AG08470 (cell line): ENCODE measurements around a stretch of chr20.

DNA sequence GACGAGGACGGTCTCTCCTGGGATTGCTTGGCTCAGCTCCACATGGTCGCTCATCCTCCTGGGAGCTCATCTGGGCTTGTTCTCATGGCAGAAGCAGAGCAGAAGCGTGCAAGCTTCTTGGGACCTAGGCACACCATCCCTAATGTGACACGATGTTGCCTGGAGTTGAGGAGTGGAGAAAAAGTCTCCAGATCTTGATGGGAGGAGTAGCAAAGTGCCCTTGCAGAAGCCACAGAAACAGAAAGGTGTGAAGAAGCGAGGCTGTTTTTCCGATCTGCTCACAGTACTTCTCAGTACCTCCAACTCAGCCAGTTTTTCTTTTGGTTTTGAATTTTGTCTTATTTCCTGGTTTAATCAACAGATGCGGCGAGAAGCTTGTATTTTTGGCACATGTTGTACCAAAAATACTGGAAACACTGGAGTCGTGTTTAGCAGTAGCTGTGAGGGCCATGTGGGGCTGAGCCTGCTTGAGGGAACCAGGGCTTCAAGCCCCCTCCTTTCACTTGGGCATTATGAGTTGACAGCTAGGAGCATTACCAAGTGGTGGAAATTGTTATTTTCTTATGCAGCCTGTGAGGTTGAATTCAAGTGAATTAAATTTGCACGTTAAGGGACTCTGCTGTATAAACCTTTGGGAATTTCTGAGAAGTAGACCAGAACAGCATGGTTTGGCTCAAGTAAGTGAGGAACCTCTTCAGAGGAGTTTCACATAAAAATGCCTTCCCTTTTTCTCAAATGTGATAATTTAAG lies 14.2 kb downstream of the ZNF831 start:
- RRBS = no CpG with 5 or more reads among the region's 11 CpGs

DNA sequence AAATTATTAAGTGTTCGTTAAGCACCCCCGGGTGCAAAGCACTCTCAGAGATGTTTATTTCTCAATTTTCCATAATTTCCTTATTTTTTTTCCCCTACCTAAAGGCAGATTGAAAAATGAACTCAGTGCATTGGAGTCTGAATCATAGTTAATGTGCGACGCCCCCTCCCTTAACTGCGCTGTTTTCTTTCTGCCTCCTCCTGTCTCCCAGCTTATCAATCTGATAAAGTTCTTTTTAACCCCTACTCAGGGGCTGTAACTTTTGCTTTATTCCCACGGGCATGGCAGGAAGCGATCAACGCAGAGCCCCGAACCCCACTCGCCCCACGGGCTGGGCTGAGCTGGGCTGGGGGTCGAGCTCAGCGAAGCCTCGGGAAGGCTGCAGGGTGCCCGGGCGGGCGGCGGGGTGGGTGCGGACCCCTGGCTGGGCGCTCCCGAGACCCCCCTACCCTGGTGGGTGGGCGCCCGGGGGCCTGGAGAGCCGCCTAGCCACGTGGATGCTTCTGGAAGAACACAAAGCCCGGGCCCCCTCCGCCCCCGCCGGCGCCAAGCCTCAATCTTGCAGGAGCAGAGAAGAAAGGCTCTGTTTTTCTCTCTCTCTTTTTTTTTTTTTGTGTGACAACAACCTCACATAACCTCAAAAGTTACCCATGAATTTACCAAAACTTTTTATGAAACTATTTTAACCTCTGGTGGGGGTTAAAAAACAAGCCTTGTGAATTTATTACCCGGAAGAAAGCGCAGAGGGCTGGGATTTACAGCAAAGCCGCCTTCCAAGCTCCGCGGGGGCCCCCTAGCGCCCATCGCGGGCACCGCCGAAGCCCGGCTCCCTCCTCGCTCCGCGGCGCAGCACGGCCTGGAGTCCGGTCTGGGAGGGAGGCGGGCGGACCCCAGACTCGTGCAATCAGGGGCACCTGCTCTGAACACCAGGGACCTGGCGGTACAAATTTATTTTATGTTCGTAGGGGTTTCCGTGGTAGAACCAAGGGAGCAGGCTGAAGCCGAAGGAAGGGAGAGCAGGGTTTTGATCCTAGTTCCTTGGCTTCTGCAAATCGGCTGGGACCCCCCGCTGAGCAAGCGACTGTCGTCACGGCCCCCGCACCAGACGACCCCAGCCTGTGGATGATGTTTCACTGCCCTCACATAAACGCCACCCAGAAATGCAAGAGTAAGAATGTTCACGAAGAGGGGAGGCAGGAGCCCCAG lies 58.7 kb downstream of the ZNF831 start:
- RRBS = 3% methylated on average over 27 of the region's 63 CpGs

DNA sequence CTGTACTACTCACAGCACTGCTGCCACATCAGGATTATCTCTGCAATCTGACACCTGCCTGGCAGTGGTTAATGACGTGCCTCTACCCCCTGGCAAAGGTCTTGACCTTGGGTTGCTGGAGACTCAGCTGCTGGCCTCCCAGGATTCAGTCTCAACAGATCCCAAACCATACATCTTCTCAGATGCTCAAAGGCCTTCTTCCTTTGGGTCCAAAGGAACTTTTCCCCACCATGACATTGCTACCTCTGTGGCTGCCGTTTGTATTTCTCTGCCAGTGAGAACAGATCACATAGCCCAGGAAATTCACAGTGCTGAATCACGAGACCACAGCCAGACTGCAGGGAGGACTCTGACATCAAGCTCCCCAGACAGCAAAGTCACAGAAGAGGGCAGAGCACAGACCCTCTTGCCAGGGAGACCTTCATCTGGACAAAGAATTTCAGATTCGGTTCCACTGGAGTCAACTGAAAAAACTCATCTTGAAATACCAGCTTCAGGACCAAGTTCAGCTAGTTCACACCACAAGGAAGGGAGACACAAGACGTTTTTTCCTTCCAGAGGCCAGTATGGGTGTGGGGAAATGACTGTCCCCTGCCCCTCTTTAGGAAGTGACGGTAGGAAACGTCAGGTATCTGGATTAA lies 46.4 kb upstream of the EDN3 start:
- RRBS = no CpG with 5 or more reads among the region's 7 CpGs

- RRBS = no CpG with 5 or more reads among the region's 6 CpGs
These were observed 10.4 kb upstream of the EDN3 start for GRCh38 chr20:59289920-59290497.

DNA sequence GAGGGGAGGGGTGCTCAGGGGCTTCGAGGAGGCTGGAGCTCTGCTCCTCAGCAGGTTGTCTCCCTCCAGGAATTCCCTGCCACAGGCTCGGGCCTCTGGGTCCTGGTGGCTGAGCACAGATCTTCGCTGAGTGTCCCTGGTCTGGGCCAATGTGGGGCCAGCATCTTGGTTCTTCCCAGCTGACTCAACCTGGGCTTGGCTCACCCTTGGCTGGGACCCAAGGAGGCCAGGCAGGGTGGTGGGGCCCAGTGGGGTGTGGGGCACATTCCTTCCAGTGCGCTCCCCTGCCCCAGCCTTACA lies 107.3 kb downstream of the SYCP2 start:
- RRBS = no CpG with 5 or more reads among the region's 4 CpGs

GRCh38 chr20:59891668-59891867 lies 41.9 kb downstream of the SYCP2 start:
- RRBS = no CpG with 5 or more reads among the region's 1 CpG

DNA sequence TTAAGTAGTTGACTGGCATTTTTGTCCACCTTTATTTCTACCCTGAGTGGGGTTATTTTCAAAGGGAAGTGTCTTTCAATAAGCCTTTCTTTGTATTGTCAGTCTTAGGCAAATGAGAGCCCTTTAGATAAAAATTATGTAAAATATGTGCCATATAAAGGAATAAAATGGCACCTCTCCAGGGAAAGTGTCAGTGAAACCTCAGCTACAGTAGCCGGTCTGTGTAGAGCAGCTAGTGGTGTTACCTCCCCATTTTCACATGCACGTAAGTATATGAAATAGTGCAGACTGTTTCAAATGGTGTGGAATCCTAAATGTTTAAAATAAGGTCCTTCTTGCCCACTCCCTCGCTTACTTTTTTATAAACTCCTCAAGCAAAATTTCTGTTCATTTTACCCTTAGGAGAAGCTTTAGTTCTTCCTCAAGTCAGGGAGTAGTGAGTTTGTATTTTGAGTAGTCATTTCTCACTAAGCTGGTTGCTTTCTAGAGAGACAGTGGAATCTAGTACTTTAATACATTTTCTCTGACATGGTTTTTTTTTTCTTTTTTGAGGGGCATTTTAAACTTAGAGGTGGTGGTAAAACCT lies 5.1 kb downstream of the FAM217B start:
- RRBS = no CpG with 5 or more reads among the region's 3 CpGs

DNA sequence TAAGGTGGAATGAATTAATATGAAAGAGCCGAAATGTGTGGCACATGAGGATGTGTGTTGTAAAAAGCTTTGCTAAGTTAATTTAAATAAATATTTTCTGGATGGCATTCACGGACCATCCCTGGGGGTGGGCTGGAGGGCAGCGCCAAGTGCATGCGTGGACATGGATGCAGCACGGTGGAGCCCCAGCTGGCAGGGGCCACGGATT lies 279.4 kb downstream of the CDH4 start:
- RRBS = no CpG with 5 or more reads among the region's 6 CpGs

DNA sequence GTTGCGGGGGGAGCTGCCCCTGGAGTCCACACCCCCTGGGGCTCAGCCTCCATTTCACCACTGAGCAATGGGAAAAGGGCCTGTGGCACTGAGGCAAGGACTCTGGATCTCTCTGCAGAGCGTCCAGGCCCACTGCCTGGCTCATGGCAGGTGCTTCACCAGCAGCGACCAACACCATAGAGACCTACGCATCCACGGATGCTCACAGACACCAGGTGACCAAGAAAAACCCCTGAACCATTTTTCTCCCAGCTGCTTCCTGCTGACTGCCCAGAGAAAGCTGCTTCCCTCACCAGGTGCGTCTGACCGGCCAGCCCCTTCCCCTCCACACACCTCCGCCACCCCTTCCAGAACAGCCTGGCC lies 54.0 kb downstream of the TAF4 start:
- RRBS = no CpG with 5 or more reads among the region's 8 CpGs

DNA sequence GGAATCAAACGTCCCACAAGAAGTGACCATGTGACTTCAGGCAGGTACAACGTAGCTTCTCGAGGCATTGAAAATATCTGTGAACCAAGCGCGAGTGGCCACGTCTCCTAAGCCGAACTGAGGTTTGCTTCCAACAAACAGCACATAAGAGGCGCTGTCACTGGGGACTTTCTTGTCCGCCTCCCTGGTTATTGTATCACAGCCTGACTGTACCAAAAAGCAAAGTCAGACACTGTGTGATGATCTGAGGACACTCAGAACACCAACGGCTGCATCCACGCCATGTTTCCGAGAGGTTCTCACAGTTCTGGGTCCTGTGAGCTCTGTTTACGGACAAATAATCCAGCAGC lies 47.7 kb downstream of the TAF4 start:
- RRBS = no CpG with 5 or more reads among the region's 13 CpGs

DNA sequence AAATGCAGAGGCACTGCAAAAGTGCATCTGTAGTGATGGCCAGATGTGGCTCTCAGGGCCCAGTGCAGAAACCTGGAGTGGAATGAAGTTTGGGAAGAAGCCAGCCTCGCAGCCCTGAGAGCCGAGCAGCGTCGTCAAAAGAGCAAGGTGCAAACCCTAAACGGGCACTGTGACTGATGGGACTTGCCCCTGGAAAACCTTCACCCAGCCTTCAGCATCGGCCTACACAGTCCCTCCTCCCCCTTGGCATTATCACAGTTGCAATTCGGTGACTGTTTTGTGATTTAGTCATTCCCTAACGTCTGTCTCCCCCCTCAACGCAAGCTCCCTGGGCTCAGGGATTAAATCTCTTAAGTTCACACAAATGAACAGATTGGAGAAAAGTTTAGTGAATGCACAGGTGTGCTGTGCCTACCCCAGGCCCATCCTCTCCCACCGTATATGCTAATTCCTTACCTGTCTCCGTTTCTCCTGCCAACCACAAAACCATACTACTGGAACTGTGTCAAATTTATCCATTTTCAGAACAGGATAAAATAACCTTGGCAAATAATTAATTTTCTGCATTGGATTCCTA lies 38.5 kb downstream of the TAF4 start:
- RRBS = no CpG with 5 or more reads among the region's 11 CpGs

DNA sequence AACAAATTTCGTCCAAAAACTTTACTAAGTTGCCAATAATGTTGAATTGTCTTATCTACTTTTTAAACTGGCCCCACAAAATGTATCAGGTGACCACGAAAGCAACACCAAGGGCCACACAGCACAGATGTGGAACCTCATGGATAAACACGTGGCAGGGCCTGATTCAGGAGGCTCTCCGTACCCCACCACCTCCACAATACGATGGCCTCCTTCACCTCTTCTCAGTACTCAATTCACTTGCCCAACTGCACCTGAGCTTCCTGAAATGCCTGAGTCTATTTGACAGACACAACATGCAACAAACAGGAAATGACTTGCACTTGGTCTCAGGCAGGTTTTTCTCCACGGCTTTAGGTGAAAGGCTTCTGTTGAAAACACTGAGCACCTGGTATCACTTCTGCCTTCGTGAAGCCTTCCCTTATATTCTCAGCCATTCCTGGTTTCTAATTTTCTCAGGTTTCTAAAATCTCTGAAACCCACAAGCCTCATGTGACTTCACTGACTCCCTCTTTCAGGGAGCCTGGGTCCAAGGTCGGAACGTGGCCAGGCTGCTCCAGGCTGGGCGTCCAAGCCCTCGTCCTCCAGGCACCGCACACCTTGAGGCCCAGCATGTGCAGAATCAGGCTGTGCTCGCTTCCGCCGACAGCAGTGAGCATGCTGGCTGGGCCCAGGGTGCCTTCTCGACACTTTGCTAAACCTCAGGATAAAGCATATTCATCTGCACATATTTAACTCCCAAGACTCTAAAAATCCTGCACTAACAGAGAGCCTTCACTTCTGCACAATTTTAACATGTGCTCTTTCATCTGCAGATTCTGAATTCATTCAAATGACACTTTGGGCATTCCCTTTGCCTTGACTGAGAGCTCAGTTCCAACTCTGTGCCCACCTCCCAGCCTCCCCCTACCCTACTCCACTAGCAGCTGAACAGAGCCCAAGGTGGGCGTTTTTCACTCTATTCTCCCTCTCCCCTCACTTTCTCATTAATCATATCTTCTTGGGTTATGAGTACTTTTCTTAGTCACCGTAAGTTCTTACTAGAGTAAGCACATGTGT lies 34.7 kb downstream of the TAF4 start:
- RRBS = no CpG with 5 or more reads among the region's 18 CpGs

DNA sequence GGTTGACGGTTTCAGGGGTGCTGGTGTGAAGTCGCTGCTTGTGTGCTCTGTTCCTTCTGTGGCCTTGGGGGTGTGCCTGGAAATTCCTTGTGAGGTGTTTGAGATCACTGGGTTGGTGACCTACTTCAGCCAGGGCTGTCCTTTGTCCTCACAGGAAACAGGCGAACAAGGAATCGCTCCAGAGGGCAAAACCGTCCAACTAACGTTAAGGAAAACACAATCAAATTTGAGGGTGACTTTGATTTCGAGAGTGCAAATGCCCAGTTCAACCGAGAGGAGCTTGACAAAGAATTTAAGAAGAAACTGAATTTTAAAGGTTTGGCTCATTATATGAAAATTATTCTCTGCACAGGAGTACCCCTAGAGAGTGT lies 8.1 kb downstream of the LSM14B start:
- RRBS = no CpG with 5 or more reads among the region's 8 CpGs

DNA sequence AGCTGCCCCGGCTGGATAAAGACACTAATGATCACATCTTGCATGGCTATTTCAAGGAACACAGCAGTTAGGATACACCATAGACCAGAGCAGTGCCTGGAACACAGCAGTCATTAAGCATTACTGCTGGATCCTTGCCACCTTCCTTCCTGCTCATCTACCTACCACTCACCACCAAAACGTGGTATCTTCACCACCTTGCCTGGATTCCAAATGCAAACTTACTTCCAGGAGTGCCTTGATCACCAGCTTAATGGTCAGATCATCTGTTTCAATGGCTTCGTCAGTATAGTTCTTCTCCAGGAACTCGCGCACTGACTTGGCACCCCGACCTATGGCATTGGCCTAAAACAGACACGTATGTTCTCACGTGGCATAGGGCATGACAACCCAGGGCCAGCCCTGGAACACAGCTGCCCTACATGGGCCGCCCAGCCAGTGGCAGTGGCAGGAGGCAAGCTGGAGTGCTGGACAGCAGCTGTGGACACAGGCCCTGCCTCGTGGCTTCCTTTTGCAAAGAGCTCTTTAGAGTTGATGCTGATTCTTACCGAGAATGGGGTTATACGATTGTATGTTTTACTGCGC lies 5.2 kb downstream of the PSMA7 start:
- RRBS = no CpG with 5 or more reads among the region's 13 CpGs

GRCh38 chr20:62149231-62150072 lies 5.9 kb downstream of the SS18L1 start:
- RRBS = no CpG with 5 or more reads among the region's 19 CpGs

GRCh38 chr20:62178338-62179469 lies 4.1 kb upstream of the MTG2 start:
- RRBS = no CpG with 5 or more reads among the region's 32 CpGs

DNA sequence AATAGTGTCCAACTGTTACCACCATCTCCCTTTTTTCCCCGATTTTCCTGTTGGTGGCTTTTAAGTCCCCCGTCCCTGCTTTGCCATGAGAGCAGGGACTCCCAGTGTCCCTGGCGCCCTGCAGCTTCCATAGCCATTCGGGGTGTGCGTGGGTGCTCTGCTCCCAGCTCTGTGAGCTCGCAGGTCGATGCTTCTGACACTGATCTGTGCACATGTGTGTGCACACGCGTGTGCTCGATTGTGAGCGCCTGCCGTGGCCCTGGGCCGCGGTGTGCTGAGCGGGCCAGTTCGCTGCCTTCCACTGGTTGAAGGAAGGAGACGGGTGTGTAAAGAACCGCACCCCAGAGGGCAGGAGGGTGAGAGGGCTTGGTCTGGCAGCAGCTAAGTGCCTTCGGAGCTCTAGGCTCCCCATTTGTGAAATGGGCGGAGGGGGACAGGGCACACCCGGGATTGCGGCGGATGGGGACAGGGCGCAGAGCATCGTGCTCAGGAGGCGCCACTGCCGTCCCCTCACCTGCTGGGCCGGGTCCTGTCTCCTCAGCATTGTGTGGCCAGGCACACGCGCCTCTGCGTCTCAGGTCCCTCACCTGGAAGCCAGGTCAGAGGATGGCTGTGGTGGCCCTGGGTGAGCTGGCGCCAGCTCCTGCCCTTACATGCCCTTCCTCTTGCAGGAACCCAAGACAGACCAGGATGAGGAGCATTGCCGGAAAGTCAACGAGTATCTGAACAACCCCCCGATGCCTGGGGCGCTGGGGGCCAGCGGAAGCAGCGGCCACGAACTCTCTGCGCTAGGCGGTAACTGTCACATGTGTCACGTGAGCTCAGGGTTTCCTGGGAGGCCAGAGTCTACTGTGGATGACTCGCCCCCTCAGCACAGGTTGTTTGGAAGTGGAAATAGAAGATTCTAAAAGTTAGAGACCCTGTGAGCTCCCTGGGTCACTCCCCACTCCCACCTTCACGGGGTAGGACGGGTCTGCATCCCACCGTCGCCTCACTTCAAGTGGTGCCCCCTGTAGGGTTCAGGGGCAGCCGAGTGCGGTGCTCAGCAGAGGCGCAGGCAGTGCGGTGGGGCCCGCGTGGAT lies 3.1 kb downstream of the ADRM1 start:
- RRBS = 96% methylated on average over 7 of the region's 53 CpGs

- RRBS = 73% methylated on average over 7 of the region's 36 CpGs
These were observed 28.0 kb downstream of the ADRM1 start for GRCh38 chr20:62330739-62331249.

DNA sequence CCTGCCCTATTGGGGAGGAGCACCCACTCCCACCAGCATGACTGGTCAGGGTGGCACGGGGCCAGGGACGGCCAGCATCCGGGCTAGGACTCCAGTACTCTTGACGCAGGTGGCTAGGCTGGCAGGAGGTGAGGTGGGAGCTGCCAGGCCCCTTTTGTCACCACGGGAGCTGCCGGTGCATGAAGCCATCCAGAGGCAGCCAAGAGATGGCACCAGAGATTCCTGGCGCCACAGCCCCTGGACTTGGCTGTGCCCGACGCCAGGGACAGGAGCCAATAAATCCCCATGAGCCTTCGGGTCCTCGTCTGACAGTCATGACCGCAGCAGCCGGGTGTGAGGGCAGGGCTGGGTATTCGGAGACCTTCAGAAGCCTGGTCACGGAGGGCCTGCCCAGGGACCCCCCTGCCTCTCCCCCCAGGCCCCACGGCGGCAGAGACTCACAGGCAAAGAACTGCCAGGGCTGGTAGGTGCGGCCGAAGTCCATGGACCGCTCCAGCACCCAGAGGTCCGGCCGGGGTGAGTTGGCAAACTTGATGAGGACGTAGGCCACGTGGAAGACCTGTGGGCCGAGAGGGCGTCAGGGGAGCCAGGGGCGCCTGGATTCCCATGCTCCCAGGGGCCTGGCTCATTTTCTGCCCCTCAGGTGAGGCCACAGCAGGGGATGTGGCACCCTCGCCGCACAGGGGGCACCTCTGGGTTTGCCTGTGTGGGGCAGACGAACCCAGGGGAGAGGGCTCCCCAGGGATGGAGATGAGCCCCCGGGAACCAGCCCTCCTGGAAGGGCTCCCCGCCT lies 14.2 kb downstream of the LAMA5 start:
- RRBS = 52% methylated on average over 4 of the region's 32 CpGs

DNA sequence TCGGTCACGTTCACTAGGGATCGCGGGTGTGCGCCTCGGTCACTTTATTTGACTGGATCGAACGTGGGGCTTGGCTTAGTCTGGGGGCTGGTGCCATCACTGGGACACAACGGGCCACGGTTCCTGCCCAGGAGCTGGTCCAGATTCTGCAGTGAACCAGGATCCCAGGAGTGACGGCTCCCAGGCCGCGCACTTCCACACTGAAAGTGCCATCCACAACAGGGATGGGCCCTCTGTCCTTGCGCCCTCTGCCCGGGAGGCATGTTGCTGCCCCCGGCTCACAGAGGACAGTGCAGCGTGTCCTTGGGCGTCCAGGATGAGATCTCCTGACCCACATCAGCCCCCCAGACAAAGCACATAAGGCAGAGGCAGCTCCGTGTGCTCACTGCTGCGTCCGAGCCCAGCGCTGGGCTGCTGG lies 6.7 kb upstream of the LAMA5 start:
- RRBS = no CpG with 5 or more reads among the region's 22 CpGs